Vein endothelial cell (primary cell): Measurements from ENCODE around the gene TMPRSS2.

DNA sequence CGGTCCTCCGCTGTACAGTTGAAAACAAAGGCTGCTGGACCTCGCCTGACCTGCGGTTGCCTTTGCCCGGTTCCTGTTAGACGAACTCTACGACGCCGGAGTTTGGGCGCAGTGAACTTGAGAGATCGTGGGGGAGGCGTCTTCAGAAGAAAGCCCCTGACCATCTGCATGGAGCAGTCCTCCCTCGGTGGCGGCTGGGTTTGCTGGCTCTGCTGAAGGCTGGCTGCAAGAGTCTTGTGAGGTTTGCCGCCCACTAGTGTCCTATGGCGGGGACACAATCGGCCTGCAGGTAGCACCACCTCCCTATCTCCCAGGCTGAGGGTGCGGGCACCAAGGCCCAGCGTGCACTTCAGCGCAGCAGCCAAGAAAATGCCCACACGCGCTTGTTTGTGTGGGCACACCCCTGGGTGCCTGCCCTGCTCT lies 5.1 kb downstream of the DSCAM start:
- CAGE, long polyA plus RNA = no peak

DNA sequence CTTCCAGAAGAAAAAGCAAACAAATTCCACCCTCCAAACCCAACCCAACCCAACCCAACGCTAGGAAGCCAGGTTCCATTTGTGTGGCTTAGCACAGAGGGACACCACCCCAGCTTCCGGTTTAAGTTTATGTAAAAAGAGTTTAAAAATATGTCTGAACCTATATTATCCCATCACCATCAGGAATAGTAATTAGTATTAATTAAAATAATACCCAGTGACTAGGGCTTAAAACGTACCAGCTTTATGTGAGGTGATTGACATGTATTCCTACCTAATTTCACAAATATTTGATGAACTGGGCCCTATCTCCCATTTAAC lies 11.6 kb upstream of the BACE2 start:
- CAGE, long polyA plus RNA = no peak

DNA sequence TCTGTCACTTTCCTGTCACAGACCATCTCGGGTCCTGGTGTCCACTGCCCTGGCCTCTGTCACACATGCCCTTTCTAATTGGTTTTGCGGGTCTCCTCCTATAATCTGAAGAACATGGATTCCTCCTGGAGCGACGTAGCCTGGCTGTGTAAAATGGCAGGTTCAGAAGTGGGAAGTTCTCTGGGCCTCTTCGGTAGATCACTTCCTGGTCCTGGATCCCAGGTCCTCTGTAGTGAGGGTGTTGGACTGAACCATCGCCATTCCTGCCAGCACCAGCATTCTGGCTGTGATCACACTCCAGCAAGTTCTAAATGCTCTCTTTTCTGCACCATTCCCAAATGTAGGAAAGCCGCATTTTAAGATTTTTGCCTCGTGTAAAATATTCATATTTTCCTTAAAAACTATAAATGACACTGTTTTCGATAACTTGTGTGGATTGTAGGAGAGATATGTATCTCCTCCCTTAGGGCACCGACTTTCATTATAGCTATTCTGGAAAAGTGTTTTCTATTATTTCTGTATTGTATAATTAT lies 967 bp downstream of the FAM3B start:
- CAGE, long polyA plus RNA = no peak

- CAGE, long polyA plus RNA = no peak
These were observed 25.5 kb downstream of the MX2 start for GRCh38 chr21:41387115-41387910.

- CAGE, long polyA plus RNA = no peak
These were observed 34.7 kb downstream of the TMPRSS2 start for GRCh38 chr21:41473179-41473771.

DNA sequence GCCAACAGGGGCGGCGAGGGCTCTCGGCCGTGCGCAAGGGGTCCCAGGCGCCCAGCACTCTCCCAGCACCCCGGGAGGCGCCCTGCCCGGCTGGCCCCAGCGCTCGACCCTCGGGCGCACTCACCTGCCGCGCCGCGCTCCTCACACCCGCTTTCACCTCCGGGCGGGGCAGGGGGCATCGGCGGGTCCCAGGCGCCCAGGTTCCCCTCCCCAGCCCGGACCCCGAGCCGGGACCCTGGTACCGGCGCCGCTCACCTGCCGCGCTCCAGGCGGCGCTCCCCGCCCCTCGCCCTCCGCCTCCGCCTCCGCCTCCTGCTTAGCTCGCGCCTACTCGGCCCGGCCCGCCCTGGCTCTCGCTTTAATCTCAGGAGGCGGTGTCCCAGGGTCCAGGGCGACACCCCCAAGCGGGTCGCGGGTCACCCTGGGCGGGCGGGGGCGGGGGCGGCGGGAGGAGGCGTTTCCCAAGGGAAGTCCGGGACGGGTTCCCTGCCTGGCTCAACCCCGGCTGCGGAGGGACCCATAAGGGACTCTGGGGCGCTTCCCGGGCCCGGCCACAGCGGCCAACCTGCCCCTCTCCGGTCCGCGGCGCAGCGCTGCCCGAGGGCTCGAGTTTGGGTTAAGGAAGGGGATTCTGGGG lies at the start of gene TMPRSS2:
TMPRSS2 (minus strand) TSS at position 333 of the 637 bp plus-strand sequence.
- CAGE, long polyA plus RNA = no peak

DNA sequence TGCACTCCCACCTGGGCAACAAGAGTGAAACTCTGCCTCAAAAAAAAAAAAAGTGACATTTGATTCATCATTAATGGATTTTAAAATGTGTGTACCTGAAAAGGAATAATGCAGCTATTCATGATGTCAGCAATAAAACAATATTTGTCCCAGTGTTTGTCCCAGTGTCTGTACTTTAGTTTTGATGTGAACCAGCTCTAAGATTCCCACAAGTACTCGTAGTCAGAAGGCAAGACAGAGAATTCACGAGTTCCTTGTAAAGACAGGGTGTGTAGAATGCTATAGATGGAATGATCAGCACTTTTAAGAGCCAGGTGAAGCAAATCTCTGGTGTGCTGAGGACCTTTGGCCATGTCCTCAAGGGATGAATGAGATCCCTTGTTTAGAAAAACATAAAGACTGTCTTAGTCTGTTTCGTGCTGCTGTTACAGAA lies 11.9 kb upstream of the TMPRSS2 start:
- CAGE, long polyA plus RNA = no peak

DNA sequence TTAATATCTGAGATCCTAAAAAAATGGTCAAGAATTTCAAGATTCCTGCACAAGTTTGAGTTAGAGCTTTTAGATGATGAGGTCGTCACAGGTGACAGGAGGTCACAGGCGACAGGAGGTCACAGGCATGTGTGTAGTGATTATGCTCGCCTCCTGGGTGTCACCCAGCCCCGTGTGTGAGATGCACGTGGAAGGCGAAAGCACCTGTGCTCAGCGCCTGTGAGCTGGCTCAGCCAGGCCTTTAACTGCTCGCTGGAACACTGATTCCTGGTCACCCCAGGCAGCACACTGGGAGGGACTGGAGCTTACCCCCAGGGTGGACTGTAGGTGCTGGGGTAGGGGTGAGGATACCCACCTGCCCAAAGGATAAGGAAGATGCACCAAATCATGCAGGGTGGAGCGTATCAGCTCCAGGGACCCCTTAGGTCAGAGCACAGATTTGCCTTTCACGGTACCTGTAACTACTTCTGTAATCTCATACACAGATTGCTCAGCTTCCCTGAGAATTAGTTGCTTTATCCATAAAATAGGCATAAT lies 18.8 kb upstream of the TMPRSS2 start:
- CAGE, long polyA plus RNA = no peak

DNA sequence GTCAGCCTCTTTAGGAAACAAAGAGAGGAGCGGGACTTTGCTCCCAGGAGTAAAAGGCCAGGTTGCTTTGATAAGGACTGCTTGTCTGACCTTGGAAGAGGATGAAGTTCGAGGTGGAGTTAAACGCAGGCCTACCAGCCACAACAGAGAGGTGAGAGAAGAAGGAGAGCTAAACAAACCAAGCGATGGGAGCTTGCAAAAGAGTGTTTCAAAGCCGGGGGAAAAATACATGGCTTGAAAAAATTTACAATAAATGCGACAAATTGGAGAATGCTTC lies 50.0 kb upstream of the TMPRSS2 start:
- CAGE, long polyA plus RNA = no peak

GRCh38 chr21:41579094-41579624 lies 71.2 kb upstream of the TMPRSS2 start:
- CAGE, long polyA plus RNA = no peak

- CAGE, long polyA plus RNA = no peak
These were observed 90.9 kb upstream of the TMPRSS2 start for GRCh38 chr21:41598678-41599424.

DNA sequence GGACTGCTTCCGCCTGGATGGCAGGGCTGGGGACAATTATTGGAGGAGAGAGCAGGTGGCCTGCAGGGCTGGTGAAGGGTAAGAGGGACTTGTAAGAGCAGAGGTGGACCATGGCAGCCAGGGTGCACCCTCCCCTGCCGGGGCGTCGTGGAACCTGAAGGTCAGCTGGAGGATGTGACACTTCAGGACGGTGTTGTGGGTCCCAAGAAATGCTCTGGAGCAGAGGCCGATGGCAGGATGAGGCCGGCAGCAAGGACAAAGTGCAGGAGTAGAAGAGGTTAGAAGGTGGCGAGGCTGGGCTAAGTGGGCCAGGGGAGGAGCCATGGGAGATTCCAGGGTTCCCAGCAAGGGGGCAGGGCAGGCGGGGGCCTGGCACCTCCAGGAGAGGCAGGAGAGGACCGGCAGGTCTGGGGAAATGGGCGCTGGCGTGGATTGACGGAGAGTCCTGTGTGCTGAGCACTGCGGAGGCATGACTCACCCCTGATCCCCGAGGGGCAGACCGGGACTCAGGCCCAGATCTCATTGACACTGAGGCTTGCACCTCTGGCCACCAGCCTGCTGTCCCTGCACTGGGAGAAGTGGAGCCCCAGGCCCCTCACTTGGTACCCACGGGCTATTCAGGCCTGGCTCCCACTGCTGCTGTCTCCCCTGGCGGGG lies 40.0 kb downstream of the RIPK4 start:
- CAGE, long polyA plus RNA = no peak

- CAGE, long polyA plus RNA = no peak
These were observed 3.4 kb downstream of the RIPK4 start for GRCh38 chr21:41763305-41764076.

DNA sequence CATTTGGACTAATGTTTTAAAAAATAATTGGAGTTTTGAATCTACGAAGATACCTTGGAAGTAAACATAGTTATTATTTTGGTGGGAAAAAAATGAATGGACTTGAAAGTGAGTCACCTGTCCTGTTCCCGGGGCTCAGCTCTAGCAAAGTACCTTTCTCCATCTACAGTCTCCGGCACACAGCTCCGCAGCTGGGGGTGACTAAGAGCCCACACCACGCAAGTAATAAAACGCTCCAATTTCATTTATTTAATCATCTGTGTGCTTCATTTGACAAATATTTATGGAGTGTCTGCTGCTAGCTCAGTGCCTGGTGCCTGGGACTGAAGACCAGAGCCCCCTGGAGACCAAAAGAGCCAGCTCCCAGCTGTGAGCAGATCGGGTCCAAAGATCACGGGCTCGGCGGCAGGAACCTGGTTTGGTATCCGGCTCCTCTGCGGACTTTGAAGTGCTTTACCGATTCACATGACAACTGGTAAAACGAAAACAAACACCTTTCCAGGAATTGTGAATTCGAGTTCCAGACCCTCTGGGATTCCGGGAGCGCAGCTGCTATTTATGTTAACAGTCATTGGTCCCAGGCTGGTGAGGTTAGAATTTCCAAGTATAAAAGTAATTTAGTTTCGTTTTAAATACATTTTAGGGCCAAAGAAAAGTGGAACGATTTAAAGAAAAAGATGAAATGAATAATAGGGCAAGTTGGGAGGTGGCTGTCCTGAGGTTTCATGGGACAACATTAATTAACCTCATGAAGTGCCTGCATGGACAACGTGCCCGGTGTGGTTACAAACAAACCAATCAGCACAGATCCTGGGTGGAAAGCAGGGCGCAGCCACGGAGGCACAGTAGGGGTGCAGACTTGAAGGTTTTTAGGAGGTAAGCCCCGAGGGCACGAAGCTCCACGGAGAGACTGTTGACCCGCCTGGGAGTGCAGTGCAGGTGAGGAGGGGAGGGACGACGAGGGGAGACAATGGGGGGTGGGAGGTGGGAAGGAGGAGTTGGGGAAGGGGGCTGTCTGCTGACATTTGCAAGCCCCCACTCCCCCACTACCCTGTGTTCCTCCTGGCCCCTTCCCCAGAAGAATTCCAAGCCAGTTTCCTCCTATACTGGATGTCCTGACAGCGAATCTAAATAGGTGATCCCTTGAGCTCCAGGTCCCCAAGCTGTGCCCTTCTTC lies 2.0 kb upstream of the RIPK4 start:
- CAGE, long polyA plus RNA = no peak

DNA sequence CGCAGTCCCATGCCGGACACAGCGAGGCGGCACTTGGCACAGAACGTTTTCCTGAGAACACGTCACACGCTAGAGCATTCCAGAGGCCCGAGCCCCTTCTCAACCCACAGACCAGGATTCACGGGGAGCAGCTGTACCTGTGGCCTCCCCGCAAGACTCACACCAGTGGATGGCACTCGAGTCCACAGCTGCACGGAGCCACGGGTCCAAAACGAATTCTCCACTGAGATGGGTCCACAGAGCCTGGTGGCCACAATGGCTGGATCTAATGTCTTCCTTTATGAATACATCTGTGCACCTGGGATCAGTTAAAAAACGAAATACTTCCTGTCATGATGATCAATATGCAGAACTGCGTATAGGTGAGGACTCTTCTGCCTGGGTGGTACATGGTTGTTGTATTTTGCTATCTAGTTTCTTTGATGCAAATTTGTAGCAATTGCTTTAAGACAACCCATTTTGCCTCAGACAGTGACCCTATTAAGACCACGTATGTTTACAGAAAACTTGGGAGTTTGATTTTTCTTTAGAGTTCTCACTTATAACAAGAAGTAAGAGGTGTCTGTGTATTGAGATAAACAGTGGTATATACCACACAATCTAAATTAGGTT lies 31.7 kb upstream of the RIPK4 start:
- CAGE, long polyA plus RNA = no peak

DNA sequence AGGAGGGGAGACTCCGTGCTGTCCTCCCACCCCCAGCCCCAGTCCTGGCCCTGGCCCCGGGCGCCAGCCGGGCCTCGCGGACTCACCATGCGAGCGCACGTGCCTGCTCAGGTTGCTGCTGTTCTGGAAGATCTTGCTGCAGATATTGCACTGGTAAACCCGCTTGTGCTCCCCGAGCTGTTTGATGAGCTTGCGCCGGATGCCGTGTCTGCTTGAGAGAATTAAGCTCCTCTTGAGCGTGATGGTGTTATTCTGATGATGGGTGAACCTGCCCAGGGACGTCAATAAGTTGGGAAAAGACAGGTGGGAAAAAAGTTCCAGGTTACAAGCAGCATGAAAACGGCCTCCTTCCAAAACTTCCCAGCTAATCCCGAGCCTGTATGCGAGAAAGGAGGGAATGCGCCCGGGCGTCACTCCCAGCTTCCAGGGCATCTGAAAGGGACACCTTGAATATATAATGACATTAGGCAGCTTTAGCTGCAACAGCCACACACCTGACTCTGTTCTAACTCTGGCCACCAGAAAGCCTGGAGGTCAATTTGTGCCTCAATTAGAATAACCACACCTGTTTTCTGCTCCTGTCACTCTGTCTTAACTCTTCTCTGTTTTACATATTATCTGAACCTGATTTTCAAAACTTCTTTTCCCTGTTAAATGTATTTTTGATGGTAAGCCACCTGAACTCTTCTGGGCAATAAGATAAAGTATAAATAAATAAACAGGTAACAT lies 42.6 kb downstream of the PRDM15 start:
- CAGE, long polyA plus RNA = no peak

DNA sequence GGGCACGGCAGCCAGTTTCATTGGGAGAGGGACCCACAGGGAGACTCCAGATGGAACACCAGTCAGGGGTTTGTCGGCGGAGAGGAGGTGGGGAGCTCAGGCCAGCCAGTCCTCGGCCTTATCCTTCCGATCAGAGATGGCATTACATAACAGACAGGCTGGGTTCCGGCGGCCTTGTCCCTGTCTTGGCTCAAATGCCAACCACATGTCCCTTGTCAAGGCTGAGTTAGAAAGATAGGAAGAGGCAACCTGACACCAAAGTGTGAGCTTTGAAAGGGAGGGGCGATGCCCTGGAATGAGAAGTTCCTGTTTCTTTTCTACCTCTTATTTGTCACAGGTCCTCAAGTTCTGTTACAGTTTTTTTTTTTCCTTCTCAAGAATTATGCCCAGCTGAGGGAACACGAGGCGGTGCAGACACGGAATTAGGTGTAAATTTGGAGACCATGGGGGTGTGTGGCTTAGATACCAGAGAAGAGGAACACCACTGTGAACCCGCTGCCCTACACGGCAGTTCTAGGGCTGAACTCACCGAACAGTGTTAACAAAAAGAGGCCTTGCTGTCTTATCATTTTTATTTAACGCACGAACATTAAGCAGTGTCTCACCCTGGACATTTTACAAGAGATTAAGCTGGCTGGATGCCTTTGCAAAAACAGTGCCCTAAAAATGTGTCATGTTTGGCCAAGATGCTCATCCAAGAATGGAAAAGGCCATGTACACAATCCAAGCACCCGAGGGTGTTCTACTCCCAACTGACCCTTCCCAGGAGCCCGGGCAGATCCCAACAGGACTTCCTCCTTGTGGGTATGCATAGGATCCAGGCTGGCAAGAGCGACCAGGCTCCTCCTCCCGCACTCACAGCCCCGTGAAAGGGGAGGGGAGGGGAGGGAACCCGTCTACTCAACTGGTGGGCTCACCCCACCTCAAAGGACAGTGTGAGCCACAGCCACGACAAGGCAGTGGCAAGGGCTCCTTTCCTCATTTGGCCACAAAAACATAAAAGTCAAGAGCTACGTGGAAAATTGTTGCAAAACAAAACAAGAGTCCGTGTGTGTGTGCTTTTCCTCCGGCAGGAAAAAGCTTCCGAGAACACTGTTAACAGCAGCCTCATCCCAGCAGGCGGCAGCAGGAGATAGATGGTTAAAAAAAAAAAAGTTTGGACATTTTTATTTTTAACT lies 20.5 kb downstream of the C2CD2 start:
- CAGE, long polyA plus RNA = no peak

- CAGE, long polyA plus RNA = no peak
These were observed 20.4 kb upstream of the C2CD2 start for GRCh38 chr21:41973978-41974909.

DNA sequence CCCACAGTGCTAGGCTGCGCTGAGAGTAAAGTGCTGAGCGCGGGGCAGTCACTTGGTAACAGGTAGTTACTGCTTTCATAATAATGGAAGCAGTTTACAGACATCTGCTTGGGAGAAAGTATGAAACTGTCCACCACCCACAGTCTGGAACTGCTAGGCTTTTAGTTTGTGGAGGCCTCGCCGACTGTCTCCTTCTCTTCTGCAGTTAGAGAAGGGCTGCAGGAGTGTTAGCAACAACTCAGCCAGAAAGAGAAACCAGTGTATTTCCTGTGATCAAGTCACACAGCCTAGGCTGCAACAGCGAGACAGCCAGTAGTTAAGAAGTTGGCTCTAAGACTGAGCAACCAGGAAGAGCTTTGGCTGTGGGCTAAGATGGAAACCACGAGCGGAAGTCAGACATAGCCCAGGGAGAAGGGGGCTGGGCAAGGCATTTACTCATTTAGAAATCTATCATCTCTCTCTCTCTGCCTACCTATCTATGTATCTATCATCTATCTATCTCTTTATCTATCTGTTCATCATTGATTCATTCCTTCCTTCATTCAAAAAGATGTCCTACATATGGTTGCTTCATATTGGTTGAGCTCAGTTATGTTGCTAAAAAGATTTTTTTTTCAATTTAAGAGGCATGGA lies 30.7 kb upstream of the ABCG1 start:
- CAGE, long polyA plus RNA = no peak

- CAGE, long polyA plus RNA = no peak
These were observed 43.9 kb downstream of the ABCG1 start for GRCh38 chr21:42262803-42263338.